Fibroblast of villous mesenchyme (primary cell): ENCODE data around the genes DUSP14, TBC1D3D, ARHGAP23 and LASP1.

DNA sequence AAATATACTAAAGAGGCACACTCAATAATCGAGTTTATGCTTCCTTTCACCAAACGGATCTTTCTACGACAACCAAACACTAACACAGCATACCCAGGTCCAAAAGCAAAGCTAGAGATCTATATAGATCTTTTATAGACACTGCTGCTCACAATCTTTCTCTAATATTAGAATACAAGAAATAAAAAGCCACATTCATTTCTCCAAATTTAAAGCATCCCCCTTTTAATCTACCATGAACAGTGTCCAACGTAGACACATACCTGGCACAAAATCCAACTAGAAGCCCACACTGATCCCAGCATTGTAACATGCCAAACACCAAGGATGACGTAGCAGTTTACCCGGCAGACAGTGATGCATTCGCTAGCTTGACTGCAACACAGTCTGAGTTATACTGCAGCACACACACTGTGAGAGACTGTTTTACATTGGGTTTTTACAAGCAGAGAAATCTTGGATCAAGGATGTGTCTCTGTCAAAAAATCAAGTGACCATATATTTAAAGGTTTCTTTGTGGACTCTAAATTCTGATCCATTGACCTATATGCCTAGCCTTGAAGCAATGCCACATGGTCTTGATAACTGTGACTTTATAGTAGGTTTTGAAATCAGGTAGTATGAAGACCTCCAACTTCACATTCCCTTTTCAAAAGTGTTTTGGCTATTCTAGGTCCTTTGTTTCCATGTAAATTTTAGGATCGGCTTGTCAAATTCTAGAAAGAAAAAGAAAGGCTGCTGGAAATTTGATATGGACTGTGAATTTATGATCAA lies 74.5 kb upstream of the C17orf78 start:
- CAGE, long polyA plus RNA = no peak

GRCh38 chr17:37487974-37488650 lies 1.6 kb upstream of the DUSP14 start:
- CAGE, long polyA plus RNA = no peak

DNA sequence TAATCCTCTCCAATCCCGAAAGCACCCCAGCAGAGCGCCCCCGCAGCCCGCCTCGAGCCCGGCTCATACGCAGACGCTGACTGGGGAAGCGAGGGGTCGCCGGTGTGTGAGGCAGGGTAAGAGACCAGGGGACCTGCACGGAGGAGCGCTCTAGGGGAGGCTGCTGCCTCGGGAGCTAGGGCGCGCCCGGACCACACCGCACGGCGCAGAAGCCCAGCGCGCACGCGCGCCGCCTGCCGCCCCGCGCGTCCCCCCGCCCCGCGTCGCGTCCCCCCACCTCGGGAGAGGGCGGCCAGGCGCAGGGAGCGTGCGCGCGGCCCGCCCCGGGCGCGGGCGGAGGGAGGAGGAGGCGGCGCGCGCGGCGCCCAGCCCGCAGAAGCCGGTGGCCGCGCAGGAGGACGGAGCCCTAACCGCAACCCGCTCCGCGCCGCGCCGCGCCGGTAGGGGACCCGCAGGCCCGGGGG lies at the start of gene DUSP14:
TSS of gene DUSP14 (plus strand) at position 373 of the 464 bp plus-strand sequence.
- CAGE, long polyA plus RNA = start-site peak on the plus strand centred at position 357 of the sequence, 39 bp wide, 2,035 and 1,422 reads in 2 replicates

DNA sequence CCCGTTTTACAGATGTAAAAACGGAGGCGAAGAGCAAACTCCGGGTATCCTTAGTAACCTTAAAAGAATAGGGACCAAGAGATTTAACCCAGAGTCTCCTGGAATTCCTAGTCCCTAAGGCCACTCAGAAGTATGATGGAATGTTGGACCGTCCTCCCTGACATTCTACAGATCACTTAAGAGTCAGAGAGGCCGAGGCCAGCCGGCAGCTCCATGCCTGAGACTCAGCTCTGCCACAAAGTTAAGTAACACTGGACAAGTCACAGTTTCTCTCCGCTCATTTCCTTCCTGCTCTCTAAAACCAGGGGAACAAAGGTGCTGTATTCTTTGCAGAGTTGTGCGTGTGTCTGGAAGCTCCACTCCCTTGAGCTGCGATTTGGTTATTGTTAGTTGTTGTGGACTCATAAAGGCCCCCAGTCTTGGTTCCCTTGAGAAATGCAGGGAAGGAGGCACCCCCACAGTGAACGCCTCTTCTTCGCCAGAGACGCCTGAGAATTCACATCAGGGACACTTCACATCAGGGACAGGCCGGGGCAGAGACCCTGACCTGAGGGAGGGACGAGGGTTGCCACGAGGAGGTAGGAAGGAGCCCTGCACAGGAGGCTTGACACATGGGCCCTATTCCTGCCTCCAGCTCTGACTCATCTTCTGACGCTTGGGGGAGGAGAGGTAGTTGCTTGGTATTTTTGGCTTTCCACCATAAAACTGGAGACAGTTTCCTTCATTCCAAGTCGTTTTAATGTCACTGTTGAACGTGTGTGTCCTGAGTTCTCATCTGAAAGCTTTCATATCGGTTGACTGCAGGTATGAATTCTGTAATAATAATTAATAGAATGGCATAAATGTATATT lies 1.4 kb downstream of the DUSP14 start:
- CAGE, long polyA plus RNA = start-site peak on the plus strand centred at position 725 of the sequence, 36 bp wide, 440 and 116 reads in 2 replicates

GRCh38 chr17:37683469-37684013 lies 40.3 kb upstream of the DDX52 start:
- CAGE, long polyA plus RNA = no peak

DNA sequence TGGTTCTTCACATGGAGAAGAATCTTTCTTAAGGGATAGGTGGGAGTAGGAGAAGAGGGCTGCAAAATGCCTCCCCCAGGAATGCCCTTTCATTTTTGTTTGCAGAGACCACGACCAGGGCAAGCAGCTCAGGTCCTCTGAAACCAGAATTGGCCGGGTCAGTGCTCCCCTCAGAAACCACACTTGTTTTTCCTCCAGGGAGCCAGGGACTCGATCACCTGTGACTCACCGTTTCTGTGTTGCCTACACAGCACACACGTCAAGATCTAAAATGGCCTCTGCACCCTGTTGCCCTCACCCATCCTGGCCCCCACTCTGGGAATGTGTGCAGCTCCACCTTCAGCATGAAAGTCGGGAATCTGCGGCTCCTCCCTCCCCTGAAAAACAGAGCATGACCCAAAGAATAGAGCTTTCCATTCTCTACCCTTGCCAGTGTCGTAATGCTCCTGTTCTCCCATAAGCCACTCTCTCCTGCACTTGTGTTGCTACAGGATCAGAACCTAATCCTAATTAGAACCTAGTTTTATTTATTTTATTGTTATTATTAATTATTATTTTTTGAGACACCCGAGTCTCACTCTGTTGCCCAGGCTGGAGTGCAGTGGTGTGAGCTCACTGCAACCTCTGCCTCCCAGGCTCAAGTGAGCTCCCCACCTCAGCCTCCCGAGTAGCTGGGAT lies 36.0 kb downstream of the HNF1B start:
- CAGE, long polyA plus RNA = no peak

DNA sequence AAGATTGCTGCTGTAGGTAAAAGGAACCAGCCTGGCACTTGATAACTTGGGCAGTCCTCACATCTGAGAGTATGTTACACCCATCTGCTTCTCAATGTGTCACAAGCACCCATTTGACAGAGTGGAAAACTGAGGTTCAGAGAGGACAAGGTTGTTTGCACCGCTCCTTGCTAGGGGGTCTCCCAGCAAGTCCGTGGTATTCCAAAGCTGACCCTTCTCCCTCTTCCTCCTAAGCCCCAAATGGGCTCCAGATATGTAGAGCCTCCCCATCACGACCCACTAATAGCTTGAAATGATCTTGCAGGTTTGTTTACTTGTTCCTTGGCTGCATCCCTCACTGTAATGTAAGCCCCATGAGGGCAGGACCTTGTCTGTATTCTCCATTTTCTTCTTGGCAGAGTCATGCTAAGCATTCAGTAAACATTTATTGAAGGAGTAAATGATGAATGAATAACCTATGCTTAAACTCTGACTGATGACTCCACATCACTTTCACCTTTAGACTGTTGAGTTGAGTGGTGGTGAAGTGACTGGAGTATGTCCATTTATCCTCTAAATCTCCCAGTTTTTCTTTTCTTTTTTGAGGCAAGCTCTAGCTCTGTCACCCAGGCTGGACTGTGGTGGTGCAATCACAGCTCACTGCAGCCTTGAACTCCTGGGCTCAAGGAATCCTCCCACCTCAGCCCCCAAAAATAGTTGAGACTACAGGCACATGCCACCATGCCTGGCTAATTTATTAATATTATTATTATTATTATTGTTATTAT lies 26.3 kb downstream of the HNF1B start:
- CAGE, long polyA plus RNA = no peak

DNA sequence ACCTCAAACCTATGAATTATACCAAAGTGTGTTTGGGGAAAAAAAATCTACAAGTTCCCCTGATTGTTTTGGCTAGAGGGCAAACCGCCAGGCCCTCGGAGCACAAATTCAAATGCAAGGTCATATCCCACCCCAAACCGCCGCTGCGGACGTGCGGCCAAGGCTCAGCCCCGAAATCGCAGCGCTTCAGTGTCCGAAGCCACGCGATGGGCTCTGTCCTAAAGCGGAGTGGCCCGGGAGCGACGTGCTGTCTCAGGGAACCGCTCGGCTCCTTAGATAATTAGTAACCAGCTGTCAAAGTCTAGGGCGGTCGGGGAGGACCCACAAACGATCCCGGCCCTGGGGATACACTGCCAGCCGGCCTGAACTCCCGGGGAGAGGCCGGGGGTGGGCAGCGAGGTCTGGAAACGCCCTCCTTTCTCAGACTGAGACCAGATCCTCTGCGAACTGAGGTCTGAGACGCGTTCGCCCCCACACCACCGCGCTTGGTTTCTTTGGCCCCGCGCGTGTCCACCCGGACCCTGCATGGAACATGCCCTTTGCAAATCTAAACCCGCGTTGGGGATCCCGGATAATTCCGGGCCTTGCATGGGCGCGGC lies 1.4 kb downstream of the HNF1B start:
- CAGE, long polyA plus RNA = no peak

GRCh38 chr17:37787108-37787589 lies 42.3 kb upstream of the HNF1B start:
- CAGE, long polyA plus RNA = no peak

DNA sequence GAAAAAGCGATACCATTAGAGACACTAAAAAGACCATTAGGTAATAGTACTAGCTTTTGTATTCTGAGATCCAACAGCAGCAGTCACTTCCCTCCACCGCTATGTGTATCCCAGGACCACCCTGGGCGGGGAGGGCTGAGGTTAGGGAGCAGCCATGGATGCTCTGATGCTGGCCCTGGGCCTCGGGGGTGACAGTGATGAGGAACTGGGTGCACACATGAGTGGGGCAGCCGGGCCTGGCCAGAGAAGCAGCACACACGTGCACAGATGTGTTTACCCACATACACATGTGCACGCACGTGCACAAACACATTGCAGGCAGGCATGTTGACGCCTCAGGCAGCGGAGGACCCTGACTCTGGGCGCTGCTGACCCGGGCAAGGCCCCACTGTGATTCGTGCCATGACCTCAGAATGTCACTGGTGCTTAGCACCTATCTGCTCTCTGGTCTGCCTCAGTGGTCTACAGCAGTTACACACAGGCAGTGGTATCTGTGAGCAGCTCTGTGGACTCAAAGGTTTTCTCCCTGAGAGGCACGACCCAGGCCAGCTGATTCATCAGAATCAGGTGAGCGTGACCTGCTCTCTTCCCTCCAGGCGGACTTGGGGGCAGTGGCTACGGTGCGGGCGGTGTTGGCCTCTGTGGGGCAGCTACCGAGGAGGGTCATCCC lies at the start of gene TBC1D3D:
TSS of gene TBC1D3D (plus strand) at position 412 of the 670 bp plus-strand sequence.
- CAGE, long polyA plus RNA = no peak

DNA sequence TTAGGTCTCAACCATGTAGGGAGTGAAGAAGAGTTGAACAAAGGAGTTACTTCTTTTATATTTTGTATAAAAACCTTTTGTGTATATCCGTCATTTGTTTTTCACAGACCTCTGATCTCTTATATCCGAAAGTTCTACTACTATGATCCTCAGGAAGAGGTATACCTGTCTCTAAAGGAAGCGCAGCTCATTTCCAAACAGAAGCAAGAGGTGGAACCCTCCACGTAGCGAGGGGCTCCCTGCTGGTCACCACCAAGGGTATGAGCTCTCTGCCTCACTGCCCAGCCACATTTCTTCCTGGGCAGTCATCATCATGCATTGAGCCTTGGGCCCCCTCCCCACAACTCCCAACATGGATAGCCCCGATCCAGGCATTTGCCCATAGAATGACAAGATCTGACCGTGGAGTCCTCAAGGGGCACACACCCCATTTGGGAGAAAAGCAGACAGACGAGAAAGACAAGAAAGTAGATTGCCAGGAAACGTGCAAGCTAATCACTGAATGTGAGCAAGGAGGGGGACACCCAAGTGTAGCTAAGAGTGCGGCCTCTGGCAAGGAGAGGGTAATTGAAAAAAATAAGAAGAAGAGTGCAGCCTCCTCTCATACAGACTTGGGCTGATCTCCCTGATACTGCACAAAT lies 32.4 kb upstream of the ARHGAP23 start:
- CAGE, long polyA plus RNA = no peak

- CAGE, long polyA plus RNA = no peak
Observed at GRCh38 chr17:38427851-38428762, at the start of gene ARHGAP23. Gene ARHGAP23 (plus strand): TSS chr17:38428464.

- CAGE, long polyA plus RNA = no peak
Observed at GRCh38 chr17:38455858-38456708, 27.8 kb downstream of the ARHGAP23 start.

DNA sequence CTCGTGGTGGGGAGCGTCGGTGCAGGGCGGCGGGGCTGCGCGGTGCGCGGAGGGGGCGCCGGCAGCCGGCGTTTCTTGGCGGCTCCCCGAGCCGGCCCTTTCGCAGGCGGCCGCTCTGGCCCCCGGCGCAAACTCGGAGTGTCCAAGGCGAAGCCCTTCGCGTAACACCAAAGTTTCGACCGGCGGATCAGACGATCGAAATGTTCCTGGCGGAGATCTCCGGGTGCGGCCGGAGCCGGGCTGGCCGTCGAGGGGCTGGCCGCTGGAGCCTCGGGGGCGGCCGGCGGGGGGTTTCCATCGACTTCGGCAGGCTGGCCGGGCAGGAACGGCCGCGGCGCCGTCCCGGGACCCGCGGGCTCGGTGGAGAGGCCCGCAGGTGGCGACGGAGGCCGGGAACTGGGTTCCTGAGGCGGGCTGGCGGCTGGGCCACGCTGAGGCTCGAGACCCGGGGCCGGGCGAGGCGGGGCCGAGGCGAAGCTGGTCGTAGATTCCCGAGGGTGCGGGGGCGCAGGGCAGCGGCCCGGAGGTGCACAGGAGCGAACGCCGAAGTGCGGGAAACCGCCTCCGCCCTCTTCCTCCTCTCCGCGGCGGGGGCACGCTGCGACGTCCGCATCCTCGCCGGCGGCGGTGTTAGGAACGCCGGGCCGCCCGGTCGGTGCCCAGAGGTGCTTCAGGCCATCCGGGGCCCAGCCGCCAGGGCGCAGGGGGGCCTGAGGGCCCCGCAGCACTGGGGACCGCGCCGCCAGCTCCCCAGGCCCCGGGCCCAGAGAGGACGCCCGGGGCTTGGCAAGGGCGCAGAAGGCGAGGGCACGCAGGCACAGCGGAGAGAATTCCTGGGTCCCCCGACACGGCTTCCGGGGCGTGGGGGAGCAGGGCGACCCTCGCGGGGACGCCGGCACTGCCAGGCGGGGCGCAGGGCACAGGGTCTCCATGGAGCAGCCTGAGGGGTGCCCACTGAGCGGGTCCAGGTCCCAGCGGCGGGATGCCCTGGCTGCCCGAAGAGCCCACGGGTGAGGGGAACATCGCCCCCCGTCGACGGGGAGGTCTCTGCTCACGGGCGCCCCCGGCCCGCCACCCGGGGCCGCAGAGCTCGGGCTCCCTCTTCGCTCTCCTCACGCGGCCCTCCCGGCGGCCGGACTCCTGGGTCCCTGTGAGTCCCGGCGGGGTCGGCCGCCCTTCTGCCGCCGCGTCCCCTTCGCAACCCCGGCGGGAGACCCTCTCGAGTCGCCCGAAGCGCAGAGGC lies 772 bp downstream of the EPOP start:
- CAGE, long polyA plus RNA = no peak

DNA sequence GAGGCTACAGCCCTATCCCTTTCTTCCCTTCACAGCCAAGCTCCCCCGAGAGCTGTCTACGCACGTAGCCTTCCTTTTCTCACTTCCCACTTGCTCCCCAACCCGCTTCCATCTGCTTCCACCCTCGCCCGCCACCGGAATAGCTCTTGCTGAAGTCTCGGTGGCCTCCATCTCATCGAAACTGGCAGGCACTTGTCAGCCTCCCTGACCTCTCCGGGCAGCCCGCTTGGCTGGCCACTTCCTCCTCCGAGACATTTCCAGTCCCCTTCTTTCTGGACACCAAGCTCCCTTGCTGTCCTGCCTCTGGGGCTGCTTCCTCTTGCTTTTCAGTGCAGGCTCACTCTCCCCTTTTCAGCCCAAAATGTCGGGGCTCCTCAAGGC lies 10.8 kb upstream of the EPOP start:
- CAGE, long polyA plus RNA = no peak

DNA sequence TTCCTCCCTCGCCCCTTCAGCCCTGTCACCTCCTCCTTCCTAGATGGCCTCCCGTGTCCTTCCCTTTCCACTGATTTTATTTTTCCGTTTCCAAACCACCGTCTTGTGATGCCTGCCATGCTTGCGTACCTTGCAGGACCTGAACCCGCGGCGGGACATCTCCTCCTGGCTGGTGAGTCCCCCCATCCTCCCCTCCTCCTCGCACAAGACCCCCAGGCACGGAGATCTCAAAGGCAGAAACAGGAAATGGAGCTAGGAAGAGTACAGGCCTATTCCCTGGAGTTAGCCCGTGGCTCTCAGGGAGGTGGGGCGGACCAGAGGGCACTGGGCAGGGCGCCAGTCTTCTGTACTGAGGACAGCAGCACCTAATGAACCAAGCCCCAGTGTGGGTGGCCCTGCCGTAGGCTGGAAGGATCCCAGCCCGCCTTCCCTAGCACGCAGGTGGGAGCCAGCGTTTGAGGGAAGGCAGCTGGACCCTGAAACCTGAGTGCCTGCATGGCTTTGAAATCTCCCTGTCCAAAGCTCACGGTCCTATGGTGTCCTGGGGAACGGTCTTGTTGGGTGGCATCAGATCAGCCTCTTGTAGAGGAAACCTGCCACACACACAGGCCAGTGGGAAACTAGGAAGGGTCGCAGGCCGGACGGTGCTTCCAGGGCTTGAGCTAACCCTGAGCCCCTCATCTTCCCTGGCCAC lies 630 bp downstream of the CISD3 start:
- CAGE, long polyA plus RNA = no peak

DNA sequence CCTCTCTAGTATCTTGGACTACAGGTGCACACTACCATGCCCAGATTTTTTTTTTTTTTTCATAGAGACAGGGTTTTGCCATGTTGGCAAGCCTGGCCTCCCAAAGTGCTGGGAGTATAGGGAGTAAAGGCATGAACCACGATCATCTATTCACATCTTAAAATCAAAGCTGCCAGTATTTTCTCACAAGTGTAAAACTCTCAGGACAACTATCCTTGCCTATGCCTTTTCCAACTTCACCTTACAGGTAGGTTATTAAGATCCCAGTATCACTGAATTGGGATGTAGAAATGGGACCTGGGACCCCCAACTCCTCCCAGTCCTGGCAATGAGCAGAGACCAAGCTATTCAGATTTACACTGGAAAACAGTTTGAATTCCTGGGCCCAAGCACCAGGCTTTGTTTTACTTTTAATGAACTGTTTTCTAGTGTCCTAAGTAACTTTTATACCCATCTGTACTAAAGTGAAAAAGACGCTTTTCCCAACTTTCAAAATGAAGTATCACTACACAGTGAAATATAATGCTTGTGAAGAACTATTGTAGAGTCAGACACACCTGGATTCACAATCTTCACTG lies 2.8 kb downstream of the RPL23 start:
- CAGE, long polyA plus RNA = no peak

GRCh38 chr17:38867789-38868814 lies 1.8 kb upstream of the LASP1 start:
- CAGE, long polyA plus RNA = no peak

DNA sequence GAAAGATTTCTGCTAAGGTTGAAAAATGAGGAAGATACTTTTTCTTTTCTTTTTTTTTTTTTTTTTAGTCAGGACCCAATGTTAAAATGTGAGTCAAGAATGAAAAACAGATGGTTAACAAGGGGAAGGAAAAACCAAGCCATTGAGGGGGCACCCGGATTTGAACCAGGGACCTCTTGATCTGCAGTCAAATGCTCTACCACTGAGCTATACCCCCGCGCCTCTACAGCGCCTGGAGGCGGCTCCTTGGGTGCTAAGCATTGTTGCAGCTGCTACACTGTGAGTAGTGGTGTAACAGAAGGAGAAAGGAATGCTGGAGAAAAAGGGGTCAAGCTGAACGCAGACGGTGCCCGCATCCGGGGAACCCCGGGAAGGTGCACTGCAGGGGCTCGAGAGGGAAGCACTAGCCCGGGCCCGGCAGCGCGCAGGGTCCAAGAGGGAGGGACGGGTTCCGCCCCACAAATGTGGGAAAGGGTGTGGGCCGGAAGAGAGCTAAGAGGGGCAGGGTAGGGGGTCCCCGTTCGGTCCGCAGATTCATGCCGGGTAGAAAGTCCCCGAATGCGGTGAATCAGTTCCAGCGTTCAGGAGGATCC lies 615 bp upstream of the LASP1 start:
- CAGE, long polyA plus RNA = no peak

GRCh38 chr17:38869740-38870292 lies at the start of gene LASP1:
Gene LASP1 (plus strand): TSS chr17:38870058.
- CAGE, long polyA plus RNA = no peak